ENCODE measurements around a stretch of chr7.

- PRO-cap: no peak
- RRBS: no CpG with 5 or more reads among the region's 19 CpGs
Measured at GRCh38 chr7:779919-780399, 52.3 kb upstream of the SUN1 start.

DNA sequence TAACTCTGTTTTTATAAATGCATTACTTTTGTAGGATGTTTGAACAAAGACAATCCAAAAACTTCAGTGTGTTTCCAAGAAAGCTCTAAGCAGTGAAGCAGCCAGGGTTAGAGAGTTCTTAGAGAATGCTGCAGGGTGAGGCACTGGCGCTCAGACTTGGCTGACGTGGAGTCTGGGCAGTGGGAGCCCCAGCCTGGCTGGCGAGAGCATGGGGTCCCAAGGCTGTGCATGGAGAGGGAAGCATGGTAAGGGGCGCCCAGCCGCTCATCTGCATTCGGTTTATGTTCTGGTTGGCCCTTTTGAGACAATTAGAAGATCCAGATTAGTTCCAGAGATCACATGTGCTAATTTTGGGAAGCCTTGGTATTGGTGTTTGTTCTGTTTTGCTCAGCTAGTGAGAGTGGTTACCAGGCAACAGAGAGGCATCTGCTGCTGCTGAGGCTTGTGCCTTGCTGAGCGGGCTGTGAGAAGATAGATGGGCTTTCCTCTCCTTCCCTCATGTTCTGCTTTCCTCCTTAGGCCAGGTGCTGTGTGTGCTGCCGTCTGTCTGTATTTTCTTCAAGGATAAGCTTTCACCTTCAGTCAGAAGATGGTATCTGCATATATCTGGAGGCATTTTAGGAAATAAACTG lies 10.3 kb downstream of the SUN1 start:
- PRO-cap: no peak
- RRBS: no CpG with 5 or more reads among the region's 8 CpGs

GRCh38 chr7:866762-866923 lies 9.7 kb upstream of the GET4 start:
- PRO-cap: no peak
- RRBS: no CpG with 5 or more reads among the region's 4 CpGs

- PRO-cap: no peak
- RRBS: no CpG with 5 or more reads among the region's 18 CpGs
Measured at GRCh38 chr7:889140-889676, 12.9 kb downstream of the GET4 start.

GRCh38 chr7:907298-908216 lies 31.2 kb downstream of the GET4 start:
- PRO-cap: no peak
- RRBS: 79% methylated on average over 4 of the region's 52 CpGs

- PRO-cap: no peak
- RRBS: no CpG with 5 or more reads among the region's 21 CpGs
Measured at GRCh38 chr7:964740-965470, 10.4 kb upstream of the ADAP1 start.

DNA sequence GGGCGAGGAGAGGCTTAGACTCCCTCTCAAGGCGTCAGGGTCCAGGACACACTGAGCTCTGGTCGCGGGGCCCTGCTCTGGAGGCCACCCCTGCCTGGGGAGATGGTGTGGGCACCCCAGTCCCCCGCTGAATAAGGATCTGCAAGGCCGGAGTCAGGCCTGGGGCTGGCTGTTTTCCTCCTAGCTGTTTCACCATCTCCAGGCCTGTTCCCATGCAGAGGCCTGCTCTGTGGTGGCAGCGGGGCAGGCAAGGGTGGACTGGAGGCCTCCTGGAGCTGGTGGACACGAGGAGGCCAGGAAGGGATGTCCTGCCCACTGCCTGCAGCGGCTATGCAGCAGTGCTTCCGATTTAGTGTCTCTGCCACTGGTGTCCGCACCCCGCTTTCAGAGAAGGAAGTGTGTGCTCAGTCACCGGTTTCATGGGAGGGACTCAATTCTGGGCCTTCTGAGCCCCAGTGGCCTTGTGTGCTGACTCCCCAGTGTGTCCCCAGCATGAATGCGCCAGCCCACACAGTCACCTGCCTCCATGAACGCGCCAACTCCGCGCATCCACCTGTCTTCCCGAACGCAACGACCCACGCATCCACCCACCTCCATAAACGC lies 14.6 kb upstream of the GPR146 start:
- PRO-cap: no peak
- RRBS: no CpG with 5 or more reads among the region's 23 CpGs

DNA sequence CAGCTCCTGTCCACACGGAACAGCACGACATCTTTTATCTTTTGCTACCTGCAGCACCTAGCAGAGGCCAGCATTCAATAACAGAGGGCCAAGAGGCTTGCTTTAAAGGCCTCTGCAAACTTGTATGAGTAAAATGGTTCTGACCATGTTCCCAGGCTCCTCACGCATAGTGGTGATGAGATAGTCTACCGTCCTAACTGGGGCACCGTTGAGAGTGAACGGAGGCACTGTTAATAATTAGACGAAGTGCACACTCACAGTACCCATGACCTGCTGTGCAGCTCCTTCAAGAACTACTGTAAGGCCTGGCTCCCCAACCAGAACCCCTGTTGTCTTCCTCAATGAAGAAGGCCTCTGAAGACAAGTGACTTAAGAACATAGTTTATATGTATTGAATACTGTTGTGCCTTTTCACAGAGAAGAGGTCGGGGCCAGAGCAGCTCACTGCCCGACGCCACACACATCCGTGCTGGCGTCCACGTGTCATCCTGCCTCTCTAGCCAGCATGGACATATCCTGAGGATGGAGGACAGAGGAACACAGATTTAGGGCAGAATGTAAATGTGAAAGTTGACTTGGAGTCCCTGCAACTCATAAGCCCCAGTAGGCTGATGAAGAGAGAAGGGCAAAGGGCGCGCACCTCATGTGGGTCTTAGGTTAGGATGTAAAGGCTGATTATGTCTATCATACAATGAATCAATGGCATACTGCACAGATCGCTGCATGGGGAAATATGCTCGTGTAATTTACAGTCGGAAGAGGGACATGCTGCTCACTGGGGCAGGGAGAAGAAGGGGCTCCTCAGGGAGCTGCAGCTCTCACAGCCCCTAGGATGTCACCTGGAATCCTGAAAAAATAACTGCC lies 1.3 kb downstream of the GPR146 start:
- PRO-cap: no peak
- RRBS: no CpG with 5 or more reads among the region's 18 CpGs

- PRO-cap: no peak
- RRBS: no CpG with 5 or more reads among the region's 14 CpGs
Measured at GRCh38 chr7:1052046-1052554, 7.8 kb downstream of the GPR146 start.

DNA sequence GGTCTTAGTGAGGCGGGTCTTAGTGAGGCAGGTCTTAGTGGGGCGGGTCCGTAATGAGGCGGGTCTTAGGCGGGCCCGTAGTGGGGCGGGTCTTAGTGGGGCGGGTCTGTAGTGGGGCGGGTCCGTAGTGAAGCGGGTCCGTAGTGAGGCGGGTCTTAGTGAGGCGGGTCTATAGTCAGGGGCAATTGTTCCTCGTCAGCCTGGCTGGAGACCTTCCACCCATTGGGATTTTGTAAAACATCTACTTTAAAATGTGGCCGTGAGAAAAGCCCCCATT lies 15.5 kb downstream of the GPR146 start:
- PRO-cap: no peak
- RRBS: no CpG with 5 or more reads among the region's 16 CpGs

GRCh38 chr7:1062140-1062826 lies 17.9 kb downstream of the GPR146 start:
- PRO-cap: no peak
- RRBS: no CpG with 5 or more reads among the region's 24 CpGs

DNA sequence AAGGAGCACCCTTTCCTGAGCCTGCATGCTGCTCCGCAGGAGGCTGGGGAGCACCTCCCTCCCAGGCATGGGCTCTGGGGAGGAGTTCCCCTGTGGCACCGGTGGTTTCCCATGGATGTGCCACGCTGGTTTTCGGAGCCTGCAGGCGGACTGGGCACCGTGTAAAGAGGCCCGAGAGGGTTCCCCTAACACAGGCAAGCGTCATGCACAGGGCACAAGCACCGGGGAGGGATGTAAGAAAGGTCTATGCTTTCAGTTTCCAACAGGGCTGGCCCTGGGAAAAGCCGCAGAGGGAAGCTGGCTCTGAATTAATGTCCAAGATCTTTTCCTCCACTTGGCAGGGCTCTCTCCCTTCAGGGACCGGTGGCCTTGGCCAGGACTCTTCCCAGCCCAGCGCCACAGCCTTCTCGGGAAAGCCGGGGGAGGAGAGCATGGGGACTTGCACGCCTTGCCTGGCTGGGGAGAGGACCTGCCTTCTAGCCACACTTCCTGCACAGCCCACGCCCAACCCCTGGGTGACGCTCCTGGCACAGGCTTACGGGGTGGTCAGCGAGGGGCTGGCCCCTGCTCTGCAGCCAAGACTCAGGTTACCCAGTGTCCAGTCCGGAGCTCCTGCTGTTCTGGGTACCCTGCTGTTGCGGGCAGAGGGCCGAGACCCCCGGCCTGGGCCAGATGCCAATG lies 11.4 kb upstream of the GPER1 start:
- PRO-cap: no peak
- RRBS: 42% methylated on average over 8 of the region's 23 CpGs

DNA sequence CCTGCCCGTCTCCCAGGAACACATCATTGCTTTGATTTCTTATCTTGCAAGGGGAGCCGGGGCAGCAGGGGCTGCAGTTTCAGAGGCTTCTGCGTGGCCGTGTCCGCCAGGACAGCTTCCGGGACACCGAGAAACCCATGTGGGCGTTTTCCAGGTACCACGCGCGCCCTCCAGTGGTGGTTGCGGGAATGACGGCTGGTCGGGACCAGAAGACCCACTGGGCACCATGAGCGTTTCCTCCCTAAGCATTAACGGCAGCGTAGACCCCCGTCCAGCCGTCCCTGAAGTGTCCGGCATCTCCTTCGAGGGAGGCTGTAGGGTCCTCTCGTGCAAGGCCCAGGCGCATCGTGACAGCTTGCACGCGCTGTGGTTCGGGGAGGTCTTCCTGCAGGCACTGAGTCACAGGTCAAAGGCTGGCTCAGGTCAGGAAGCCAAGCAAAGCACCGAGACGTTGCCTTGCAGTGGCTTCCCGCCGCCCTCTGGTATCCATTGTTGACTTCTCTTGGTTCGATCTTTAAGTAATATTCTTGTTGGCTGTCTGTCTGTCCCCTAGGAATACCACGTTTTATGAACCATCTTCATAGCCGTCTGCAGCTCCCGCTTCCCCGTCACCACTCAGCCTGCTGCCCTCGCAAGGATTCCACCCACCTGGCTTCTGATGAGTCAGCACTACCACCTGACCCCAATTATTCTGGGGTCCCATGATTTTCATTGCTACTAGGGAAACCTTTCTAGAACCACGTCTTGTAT lies 16.3 kb upstream of the ZFAND2A start:
- PRO-cap: bidirectional peak, plus-strand start at position 359 of the sequence, minus-strand start at position 113 of the sequence
- RRBS: 1% methylated on average over 5 of the region's 38 CpGs

DNA sequence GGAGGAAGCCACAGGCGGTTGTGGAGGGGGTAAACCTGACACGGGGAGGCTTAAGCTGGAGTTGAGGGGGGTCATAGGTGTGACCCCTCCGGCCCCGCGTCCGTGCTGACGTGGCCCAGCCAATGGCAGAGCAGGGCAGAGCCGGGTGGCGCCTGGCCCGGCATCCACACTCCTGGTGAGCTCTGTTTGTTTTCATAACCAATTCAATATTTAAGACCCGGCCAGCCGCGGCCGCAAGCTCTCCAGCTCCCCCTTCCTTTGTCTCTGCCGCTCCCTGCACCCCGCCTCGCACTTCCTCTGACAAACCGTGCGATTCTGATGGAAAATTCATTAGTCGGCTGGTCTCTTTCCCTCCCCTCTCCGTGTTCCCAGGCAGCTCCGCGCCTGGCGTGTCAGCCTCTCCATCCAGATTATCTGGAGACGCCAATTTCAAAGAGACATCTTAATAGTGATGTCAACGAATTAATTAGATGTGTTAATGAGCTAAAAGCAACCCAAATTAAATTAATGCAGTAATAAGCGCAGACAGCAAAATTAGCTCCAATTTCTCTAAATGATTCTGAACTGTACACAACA lies 55.4 kb downstream of the MICALL2 start:
- PRO-cap: no peak
- RRBS: 67% methylated on average over 6 of the region's 27 CpGs

DNA sequence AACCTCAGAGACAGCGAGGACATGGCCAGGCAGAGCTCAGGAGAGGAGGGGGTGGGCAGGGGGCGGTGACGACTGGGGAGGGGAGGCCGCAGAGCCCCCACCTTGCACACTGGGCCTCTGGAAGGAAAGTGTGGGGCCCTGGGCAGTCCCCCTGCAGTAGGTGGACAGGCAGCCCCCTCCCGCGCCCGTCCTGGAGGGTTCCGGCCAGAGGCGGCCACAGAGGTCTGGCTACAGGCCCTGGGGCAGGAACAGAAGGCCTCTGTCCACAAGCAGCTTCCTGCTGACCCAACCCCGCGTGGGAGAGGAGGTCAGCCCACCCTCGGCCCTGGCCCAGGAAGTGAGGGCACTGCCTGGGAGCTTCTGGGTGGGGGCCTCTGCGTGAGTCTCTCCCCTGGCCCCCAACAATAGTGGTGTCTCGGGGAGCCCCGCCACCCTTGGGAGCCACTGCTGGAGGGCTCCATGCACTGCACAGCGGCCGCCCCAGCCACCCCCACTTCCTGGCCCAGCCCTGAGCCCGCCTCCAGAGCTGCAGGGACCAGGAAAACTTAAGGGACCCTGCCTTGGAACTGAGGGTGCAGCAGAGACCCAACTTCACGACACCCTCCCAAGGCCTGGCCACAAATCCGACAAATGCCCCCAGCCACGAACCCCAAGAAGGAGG lies 4.7 kb downstream of the MICALL2 start:
- PRO-cap: no peak
- RRBS: no CpG with 5 or more reads among the region's 21 CpGs

GRCh38 chr7:1534311-1534792 lies 3.9 kb downstream of the MAFK start:
- PRO-cap: no peak
- RRBS: no CpG with 5 or more reads among the region's 22 CpGs

GRCh38 chr7:1665112-1665561 lies 4.9 kb upstream of the ELFN1 start:
- PRO-cap: no peak
- RRBS: no CpG with 5 or more reads among the region's 46 CpGs

GRCh38 chr7:1875338-1875685 lies 205.2 kb downstream of the ELFN1 start:
- PRO-cap: no peak
- RRBS: no CpG with 5 or more reads among the region's 14 CpGs

GRCh38 chr7:1938317-1938920 lies 268.3 kb downstream of the ELFN1 start:
- PRO-cap: no peak
- RRBS: 92% methylated on average over 2 of the region's 14 CpGs

DNA sequence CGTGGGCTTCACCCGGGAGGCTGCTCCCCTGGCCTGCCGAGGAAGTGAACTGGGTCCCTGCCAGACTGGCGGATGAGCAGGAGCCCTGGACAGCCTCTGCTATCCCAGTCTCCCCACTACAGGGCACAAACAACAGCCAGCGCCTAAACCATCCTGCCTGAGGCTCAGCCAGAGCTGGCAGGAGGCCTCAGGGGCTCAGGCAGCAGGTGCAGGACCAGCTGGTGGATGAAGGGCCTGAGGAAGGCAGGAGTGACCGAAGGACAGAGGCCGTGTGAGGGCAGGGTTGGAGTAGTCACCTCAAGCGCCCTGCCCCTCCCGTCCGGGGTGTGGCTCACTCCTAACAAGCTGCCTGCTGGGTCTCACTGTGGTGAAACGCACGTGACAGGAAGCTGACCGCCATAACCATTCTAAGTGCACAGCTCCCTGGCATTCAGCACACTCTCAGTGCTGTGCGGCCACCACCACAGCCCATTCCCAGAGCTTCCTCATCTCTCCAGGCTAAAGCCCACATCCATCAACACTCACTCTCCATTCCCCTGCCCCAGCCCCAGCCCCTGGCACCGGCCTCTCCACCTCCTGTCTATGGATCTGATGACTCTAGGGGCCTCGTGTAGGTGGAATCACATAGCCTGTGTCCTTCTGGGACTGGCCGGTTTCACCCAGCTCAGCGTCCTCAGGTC lies 281.1 kb downstream of the ELFN1 start:
- PRO-cap: no peak
- RRBS: 91% methylated on average over 2 of the region's 18 CpGs